Right cardiac atrium (tissue), 1 donor: ENCODE data around the genes ENOX2, MBNL3, GPC4, ETDB, ETDC and SMIM10L2A.

GRCh38 chrX:130887067-130887810 lies 15.8 kb downstream of the ENOX2 start:
- PRO-cap = no peak

DNA sequence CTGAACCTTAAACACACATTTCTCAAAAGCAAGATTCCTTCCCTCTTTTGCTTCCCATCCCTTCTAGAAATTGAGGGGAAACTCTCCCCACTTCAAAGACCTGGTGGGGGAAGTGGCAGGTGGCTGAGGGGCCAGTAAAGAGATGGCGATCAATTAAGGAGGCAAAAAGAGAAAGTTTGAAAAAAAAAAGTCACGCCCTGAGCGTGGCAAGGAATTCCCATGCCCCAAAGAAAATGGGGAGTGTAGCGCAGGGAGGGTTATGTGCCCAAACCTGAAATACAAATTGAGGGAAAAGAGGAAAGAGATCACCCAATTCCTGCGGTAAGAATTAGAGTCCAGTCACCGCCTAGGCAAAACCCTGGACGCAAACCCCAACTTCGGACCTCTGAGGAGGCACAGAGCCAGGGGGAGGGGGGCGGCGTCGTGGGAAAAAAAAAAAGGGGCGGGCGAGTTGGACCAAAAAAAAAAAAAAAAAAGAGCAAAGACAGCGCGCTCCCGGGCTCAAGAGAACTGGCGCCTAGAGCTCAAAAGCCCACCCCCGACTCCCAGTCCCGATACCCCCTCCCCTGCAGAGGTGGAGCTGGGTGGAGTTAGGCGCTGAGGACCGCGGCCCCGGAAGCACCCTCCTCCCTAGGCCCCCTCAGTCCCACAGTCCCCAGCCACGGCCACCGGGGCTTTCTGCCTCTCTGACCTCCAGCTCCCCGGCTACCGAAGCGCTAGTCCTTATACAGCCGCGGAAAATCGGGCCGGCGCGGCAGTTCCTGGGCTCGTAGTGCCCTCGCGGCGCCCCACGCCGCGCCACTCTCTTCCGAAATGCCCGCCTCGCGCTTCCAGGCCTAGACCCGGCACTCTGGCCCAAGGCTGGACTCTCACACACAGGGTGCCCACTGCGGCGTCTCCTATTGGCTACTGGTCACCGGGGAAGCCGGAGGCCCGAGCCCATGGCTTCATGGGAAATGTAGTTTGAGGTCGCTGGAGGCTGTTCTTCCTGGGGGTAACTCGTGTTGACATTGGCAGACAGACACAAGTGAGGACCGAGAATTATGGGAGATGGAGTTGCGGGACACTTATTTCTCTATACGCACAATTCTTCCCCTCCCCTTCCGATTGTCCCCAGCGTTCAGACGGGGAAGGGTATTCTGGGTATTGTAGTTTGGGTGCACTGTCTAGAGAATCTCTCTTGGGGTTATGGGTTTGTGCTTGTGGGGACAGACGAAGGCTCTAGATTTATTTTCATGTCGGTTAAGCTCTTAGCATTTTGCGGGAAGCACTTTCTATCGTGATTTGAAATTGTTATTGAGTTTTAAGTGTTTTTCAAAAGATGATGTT lies at the start of gene ENOX2:
ENOX2 (minus strand) TSS at position 852 of the 1,329 bp plus-strand sequence.
- PRO-cap = bidirectional peak, plus-strand start at position 643 of the sequence, minus-strand start at position 512 of the sequence; unidirectional peak, minus-strand start at position 814 of the sequence; unidirectional peak, minus-strand start at position 852 of the sequence

DNA sequence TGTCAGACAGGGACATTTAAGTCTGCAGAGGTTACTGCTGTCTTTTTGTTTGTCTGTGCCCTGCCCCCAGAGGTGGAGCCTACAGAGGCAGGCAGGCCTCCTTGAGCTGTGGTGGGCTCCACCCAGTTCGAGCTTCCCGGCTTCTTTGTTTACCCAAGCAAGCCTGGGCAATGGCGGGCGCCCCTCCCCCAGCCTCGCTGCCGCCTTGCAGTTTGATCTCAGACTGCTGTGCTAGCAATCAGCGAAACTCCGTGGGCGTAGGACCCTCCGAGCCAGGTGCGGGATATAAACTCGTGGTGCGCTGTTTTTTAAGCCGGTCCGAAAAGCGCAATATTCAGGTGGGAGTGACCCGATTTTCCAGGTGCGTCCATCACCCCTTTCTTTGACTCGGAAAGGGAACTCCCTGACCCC lies 38.1 kb downstream of the IGSF1 start:
- PRO-cap = no peak

DNA sequence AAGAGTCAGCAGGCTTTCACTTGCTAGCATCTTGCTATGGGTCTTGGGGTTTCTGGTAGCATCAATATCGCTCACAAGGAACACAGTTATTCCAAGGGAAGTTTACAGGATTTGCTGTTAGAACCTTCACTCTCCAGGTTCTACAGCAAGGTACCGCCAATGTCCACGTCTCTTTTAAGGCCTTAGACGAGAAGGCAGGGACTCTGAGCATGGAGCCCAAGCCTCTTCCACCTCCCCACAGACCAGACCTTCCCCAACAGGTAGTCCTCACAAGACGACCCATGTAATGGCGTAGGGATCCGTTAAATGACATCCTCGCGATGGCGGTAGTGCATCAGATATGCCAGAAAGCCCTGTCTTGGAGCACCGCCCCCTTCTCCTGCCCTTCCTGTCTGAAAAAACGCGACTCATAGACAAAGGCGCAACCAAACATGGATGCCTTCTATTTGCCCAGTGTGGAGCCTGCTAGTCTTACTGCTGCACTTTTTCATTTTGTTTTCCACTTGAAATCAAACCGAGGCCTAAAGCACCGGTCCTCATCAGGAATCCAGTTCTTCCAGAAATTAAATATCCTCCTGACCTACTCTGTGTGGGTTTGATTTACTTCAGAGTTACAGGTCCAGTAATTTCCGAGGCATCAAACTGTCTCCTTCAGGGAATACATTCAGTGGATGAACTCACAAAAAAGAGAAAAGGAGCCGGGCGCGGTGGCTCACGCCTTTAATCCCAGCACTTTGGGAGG lies 185.5 kb downstream of the OR13H1 start:
- PRO-cap = no peak

DNA sequence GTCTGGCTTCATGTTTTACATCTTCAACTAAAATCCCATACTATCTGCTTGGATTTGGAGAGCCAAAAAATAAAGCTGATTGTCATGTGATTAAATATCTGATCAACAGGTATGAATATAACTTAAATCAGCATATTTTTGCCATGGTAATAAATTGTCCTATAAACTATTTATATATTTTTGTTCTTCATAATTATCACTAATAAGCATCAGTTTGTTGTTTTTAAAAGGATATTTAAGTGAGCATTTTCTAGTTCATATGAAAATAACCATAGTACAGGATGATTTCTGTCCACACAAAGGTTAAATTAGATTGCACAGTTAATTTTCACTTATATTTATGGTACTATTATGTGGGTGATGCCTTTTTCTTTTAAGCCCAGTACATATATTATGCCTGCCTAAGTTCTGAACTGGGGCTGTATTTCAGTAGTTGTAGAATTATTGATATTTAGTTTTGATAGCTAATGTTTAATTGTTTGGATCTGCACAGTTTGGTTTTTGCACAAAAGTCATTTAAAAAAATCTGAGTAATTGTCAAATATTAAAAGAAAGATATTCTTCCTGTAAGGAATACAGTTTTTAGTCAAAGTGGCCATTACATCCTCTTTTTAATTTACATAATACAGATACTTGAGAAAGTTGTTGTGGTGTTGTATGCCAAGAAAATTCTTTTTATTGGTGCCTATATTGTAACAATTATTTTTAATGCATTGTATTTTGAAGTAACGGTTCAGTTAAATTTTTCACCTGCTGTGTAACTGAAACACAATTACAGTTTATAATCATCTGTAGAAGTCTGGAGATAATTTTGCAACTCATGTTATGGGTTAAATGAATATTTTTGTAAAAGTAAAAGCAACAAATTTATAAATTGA lies 52.1 kb downstream of the STK26 start:
- PRO-cap = no peak

GRCh38 chrX:132488589-132489214 lies at the start of gene MBNL3:
Gene MBNL3, minus strand, starts transcription at chrX:132489038.
- PRO-cap = bidirectional peak, plus-strand start at chrX:132489385, minus-strand start at chrX:132489137

GRCh38 chrX:132489215-132490128 lies 634 bp upstream of the MBNL3 start:
- PRO-cap = bidirectional peak, plus-strand start at chrX:132489385, minus-strand start at chrX:132489137; bidirectional peak, plus-strand start at chrX:132489692, minus-strand start at chrX:132489475

- PRO-cap = bidirectional peak, plus-strand start at chrX:133415782, minus-strand start at chrX:133415485
Measured at GRCh38 chrX:133415017-133416167, at the start of gene GPC4. Gene GPC4, minus strand, starts transcription at chrX:133415489.

DNA sequence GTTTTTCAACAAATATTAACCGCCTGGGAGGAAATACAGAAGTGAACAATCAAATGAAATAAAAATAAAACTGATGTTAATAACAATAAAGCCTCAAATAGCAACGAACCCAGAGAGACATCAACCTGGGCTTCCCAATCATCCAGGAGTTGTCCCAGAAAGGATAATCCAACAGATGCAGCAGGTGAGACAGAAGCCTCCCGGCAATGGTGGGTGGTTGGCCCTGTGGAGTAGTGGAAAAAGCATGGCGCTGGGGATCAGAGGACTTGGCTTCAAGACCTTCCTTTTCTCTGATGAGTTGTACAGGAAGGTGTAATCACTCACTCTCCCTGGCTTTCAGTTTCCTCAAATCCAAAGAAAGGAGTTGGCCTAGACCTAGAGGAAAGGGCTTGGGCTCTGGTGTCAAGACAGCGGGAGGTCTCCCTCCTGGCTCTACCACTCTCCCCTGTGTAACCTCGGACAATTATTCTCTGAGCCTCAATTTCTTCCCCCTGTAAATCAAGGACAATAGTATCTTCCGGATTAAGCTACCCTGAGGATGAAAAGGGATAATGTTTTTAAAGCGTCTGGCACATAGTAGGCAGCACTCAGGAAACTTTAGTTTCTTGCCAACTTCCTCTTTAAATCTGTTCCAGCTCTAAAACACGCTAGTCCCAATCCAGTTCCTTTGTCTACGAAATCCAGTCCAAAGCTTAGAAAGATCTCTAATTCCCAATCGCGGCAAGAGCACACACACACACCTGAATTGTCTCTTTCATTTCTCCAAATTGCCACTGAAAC lies 29.7 kb upstream of the GPC4 start:
- PRO-cap = no peak

- PRO-cap = no peak
Measured at GRCh38 chrX:134448119-134448417, 11.9 kb upstream of the HPRT1 start.

- PRO-cap = no peak
Measured at GRCh38 chrX:134537399-134538136, 77.6 kb downstream of the HPRT1 start.

DNA sequence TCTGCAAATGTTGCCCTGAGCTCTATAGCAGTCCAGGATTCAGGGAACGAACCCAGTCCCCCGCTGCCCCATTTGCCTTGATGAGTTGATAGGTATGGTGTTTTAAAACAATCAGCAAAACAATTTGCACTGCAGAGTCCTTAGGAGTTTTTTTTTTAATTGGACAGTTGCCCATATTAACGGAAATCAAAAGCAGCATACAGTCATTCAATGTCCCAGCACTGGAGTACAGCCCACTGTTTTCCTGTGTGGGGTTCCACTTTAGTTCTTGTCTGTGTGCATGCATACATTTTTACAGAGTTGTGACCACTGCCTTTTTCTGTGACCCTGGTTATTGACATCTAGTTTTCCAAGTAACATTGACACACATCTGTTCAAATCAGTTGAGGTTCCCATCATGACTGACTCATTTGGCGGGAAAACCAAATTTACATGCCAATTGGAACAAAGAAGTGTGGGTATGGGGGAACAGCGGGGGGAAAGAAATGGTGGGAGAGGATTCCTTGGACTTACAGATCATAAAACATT lies 83.3 kb downstream of the HPRT1 start:
- PRO-cap = no peak

- PRO-cap = no peak
Measured at GRCh38 chrX:135120382-135120738, at the start of gene ETDB. Gene ETDB, minus strand, starts transcription at chrX:135120526.

- PRO-cap = no peak
Measured at GRCh38 chrX:135309123-135309618, at the start of gene ETDC. Gene ETDC, plus strand, starts transcription at chrX:135309480.

- PRO-cap = no peak
Measured at GRCh38 chrX:135346840-135347547, 2.4 kb downstream of the ZNF449 start.

GRCh38 chrX:135421416-135422634 lies at the start of gene SMIM10L2A:
Gene SMIM10L2A, plus strand, starts transcription at chrX:135421944.
- PRO-cap = bidirectional peak, plus-strand start at chrX:135421948, minus-strand start at chrX:135421662; unidirectional peak, plus-strand start at chrX:135422075

- PRO-cap = no peak
Measured at GRCh38 chrX:136211810-136212257, 15.0 kb downstream of the FHL1 start.

- PRO-cap = no peak
Measured at GRCh38 chrX:136586513-136586835, 54.5 kb downstream of the VGLL1 start.

- PRO-cap = no peak
Measured at GRCh38 chrX:136641730-136642060, 6.3 kb upstream of the CD40LG start.

- PRO-cap = no peak
Measured at GRCh38 chrX:136731308-136731739, 49.4 kb downstream of the ARHGEF6 start.